SUDHL5 (cell line): ENCODE results near the genes CCDC136 and IRF5.

DNA sequence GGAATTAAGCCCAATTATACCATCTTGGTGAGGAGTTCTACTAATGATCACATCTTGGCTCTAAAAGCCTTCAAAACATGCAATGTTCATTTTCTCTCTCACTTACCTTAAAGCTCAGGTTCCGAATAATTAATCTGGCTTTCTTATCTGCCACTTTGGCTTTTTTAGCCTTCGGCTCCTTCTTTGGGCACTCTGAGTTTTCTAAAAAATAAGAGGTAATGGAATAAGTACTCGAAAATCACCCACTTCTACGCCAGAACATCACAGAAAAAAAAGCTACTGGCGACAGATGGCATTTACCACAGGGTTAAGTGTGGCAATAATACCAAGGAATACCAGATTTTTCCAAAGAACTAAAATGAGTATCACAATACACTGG is 4.6 kb downstream of the RBM28 start:
- PRO-cap = no peak

DNA sequence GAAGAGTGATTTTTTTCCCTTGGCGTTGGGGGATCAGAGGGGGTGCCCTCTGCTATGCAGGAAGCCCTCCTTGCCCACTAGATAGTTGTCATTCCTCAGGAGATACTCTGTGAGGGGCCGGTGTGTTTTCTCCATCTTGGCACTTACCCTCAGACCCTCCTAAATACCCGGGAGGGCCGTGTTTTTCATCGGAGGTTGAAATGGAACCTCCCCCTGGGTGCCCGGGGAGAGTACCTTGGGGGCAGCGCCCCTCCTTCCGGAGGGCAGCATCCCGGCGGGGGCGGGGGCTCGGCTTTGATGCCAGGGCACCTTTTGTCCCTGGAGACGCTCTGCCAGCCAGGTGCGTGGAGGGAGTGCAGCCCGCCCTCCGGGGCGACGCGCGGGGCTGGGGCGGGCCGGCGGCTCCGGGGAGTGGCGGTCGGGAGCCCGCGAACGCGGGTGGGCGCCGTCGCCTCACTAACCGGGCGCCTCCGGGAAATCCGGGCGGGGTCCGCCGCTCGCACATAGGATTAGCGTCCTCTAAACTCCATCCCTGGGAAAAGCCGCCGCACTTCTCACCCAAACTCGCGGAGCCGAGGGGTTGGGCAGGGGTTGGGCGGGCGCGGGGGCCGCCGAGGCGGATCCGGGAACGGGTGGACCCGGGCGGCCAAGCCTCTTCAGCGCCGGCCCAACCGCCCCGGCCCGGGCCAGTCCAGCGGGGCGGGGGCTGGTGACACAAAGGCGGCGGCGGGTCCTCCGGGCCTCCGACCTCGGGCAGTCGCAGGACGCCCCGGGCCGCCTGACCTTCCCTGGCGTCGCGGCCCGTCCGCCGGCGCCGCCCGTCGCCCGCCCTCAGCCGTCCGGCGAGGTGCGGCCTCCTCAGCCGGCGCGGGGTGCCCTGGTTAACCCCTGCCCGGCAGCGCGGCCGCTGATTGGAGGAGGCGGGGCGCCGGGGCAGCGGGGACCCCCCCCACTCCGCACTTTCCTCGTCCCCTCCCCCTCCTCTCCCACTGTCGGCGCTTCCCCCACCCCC is 54.0 kb downstream of the METTL2B start:
- PRO-cap = bidirectional peak, plus-strand start at position 689 of the sequence, minus-strand start at position 686 of the sequence; bidirectional peak, plus-strand start outside the sequence, minus-strand start at position 806 of the sequence

DNA sequence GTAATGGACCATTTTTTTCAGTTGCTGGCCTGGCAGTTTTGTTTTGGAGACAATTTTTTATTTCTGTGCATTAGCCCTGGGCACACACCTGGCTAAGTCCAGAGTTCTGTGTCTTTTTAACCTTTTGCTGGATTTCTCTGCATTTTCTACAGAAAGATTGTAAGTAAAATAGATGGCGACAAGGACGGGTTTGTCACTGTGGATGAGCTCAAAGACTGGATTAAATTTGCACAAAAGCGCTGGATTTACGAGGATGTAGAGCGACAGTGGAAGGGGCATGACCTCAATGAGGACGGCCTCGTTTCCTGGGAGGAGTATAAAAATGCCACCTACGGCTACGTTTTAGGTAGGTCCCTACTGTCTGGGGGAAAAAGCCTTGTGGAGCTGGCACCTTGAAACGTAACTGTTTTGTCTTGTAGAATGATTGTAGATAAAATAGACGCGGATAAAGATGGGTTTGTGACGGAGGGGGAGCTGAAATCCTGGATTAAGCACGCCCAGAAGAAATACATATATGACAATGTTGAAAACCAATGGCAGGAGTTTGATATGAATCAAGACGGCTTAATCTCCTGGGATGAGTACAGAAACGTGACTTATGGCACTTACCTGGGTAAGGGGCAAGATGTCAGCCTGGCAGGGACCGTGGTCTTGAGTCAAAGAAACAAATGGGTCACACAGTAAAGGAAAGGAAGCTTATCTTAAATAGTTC is 15.1 kb downstream of the CALU start:
- PRO-cap = no peak

GRCh38 chr7:128775398-128775683 is 253 bp downstream of the OPN1SW start:
- PRO-cap = no peak

GRCh38 chr7:128791597-128792414 is at the start of gene CCDC136:
Gene CCDC136 (plus strand): TSS chr7:128791968.
- PRO-cap = no peak

- PRO-cap = no peak
Observed at GRCh38 chr7:128852408-128853137, 10.1 kb upstream of the ATP6V1F start.

- PRO-cap = no peak
Observed at GRCh38 chr7:128867738-128868184, 1.6 kb downstream of the ATP6V1FNB start.

DNA sequence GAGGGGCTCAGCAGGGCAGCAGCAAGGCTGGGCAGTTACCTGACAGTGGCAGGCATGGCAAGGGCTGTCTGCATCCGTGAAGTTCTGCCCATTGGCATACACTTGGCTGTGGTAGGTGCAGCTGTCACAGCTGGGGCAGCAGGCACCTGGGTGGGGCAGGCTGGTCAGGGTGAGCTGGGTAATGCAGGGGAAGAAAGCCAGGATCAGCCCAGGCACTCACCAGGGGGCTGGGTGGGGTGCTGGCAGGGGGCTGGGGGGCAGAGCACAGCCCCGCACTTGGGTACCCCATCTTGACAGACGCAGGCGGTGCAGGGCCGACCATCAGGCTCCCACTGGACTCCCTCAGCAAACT is 17.9 kb downstream of the KCP start:
- PRO-cap = no peak

GRCh38 chr7:128916055-128916685 is 5.7 kb upstream of the KCP start:
- PRO-cap = no peak

DNA sequence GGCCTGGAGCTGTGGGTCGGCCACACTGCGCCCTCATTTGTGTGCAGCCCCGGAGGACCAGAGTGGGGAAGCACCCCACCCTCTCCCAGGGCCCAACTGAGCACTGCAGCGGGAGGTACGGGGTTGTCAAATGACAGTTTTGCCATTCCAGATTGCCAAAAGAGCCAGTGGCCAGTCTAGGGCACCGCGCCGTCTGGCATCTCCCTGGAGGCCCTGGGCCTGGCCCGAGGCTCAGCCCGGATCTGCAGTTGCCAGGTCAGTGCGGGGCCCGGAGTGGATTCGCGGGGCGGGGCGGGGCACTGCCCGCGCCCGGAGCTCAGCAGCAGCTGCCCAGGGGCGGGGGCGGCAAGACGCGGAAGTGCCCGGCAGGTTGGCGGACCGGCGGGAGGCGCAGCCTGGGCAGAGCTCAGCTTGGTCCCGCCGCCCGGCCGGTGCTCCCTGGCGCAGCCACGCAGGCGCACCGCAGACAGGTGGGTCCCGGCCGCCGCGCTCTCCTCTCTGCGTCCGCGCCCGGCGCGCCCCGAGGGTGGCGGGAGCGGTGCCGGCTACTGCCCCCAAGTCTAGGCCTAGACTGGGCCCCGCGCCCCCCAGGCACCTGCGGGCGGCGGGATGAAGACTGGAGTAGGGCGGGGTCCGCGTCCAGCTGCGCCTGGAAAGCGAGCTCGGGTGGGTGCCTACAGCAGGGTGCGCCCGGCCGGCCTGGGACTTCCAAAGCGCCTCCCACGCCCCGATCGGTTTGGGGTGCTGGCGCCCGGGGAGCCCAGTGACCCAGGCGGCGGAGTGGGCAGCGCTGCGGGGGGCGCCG is at the start of gene IRF5:
TSS of gene IRF5 (plus strand) at position 348 of the 805 bp plus-strand sequence.
- PRO-cap = bidirectional peak, plus-strand start at position 348 of the sequence, minus-strand start at position 244 of the sequence

- PRO-cap = no peak
Observed at GRCh38 chr7:129149863-129150122, 5.3 kb downstream of the TSPAN33 start.

DNA sequence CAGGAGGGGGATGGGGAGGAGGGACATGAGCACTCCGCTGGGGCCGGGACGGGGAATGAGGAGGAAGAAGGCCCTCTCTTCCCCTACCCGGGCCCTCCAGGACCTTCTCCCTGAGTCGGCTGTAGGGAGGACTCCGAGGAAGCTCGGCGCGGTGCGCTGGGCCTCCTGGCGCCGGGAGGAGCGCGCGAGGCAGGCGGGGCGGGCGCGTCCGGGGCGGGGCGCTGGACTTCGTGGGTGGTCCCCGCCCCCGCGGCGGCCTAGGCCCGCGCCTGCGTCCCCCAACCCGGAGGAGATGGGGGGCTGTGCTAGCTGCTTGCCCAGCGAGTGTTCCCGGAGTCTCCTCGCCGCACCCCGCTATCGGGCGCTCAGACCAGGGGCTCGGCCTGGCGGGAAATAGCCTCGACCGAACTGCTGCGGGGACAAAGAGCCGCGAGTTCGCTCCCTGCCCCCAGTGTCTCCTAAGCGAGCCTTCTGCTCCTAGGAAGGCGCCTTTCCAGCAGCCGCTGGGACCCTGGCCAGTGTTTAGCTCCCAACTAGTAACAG is 19.2 kb upstream of the SMO start:
- PRO-cap = no peak

DNA sequence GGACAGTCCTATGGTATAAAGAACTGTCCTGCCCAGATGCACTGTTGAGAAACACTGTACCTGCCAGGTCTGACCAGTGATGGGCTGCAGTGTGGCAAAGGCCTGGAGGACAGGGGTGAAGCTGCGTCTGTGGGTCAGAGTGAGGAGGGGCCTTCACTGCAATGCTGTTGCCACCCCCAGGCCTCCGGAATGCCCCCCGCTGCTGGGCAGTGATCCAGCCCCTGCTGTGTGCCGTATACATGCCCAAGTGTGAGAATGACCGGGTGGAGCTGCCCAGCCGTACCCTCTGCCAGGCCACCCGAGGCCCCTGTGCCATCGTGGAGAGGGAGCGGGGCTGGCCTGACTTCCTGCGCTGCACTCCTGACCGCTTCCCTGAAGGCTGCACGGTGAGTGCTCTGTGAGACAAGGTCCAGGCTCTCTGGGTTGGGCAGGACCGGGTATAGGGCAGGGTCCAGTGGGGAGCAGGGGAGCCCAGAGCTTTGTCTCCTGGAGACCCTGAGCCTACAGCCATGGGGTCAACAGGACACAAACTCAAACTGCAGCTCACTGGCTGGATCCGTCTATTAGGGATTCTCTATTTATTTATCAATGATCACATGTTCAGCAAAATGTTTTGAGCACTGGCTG is 14.9 kb downstream of the SMO start:
- PRO-cap = no peak

- PRO-cap = no peak
Observed at GRCh38 chr7:129263330-129263991, 38.6 kb downstream of the AHCYL2 start.

- PRO-cap = no peak
Observed at GRCh38 chr7:129440269-129440644, 6.0 kb downstream of the STRIP2 start.

DNA sequence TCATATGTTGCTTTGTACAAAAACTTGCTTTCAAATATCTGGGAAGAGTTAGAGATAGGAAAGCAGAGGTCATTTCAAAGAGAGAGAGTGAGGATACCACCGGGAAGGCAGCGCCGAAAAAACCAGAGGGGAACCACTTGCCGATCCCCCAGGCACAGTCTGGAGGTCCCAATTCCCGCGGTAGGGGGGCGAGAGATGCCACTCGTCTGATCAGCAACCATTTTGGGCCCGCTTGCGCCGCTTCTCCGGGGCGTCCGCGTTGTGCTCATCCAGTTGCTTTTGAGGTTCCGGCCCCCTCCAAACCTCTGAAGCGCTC is 341 bp upstream of the NRF1 start:
- PRO-cap = bidirectional peak, plus-strand start outside the sequence, minus-strand start at position 281 of the sequence

GRCh38 chr7:129780286-129780742 is 168.8 kb downstream of the NRF1 start:
- PRO-cap = bidirectional peak, plus-strand start at chr7:129780476, minus-strand start at chr7:129780229; bidirectional peak, plus-strand start at chr7:129780565, minus-strand start at chr7:129780552

DNA sequence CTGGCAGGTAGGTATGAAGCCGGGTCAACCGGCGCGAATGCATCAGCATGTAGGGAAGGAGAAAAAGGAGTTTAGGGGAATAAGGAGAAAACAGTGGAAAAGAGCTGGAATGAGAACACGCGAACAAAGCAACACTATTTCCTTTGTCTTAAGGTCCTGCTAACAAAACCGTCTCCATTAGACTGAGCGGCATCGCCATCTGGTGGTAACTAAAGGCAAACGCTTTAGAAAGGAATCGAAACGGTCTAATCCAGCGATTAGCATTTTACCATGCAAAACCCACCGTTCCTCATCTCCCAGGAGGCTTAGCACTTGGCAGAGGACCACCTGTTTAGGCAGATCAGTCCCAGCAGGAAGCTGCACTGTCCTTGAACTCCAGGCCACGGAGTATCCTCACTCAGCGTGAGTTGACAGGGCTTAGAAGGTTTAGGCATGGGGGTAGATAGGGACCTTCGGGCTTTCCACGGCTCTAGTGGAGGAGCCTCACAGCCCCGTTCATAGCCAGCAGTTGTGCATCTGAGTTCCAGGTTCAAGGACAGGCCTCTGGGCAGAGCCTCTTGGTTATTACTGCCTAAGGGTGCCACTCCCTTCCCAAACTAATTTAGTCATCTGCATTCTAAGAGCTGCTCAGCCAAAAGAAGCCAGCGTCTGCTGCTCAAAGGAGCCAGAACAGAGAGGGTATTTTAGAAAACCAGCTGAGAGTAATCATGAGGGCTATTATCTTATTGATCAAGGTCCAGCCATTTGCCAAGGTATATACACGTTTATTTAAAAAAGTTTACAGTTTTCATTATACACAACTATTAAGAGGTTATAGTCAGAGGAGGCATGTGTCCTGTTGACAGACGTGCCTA is 122.5 kb downstream of the UBE2H start:
- PRO-cap = no peak

DNA sequence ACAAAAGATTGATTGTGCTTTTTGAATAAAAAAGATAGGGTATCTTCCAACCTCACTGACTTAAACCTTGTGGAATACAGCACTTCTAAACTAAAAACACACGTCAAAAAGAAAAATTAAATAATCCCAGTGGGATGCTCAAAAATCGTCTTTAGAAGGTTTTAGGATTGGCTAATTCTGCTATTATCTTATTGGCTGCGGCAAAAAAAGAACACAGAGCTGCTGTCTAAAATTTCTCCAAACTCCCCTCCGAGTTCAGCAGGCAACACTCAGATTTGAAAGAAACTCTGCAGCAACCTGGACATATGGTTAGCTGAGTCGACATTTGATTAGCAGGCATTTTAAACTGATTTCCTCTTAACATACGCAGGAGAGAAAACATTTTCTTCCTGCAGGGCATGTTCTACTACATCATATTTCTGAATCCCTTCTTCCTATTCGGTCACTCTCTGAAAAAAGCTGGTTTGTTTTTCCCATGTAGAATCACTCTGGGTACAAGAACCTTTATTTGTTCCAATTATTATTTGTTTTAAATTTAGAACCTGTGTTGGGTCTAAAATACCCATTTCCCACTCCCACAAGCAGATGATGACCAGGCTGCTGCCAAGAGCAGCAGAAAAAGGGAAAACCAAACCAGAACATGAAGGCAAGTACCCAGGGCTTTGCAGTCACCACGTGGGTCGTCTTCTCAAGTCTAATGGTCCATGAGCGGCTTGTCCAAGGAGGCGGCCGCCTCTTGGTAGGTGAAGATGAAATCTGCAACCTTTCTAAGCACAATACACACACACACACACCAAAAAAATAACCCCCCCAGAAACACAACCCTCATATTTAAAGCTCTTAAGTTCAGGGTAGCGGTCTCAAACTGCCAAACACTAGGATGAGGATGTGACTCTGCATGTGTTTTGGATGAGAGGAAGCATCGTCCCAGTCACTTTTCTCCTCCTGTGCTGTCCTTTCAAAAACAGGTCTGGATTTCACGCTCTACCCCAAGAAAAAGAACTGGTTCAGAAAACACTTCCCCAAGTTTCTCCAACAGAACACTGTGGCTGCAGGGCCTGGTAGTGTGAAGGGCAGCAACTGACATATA is 119.2 kb downstream of the UBE2H start:
- PRO-cap = no peak

DNA sequence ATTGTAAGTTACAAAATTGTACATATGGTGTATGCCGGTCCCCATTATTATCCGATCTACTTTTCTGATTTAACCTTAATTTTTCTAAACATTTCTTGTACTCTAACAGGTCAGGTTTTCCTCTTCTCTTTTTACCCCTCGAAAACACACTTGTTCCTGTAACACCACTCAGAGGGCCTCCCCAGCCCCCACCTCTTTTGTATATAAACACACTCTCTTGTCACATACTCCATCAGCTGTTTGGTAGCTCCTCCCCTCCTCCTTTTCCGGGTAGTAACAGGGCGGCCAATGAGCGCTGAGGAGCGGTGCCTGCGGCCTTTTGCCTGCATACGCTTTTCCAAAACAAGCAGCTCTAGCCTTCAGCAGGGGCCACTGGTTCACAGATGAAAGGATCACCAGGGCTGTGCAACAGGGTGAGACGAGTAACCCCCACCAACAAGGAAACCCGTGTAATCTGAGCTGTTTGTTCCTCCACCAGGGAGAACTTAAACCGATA is 4.0 kb downstream of the UBE2H start:
- PRO-cap = bidirectional peak, plus-strand start at position 362 of the sequence, minus-strand start at position 142 of the sequence